A673 (cell line): ENCODE results near the genes SPO11, PMEPA1 and C20orf85.

- PRO-cap = no peak
Measured at GRCh38 chr20:57211810-57212970, 54.3 kb downstream of the BMP7 start.

DNA sequence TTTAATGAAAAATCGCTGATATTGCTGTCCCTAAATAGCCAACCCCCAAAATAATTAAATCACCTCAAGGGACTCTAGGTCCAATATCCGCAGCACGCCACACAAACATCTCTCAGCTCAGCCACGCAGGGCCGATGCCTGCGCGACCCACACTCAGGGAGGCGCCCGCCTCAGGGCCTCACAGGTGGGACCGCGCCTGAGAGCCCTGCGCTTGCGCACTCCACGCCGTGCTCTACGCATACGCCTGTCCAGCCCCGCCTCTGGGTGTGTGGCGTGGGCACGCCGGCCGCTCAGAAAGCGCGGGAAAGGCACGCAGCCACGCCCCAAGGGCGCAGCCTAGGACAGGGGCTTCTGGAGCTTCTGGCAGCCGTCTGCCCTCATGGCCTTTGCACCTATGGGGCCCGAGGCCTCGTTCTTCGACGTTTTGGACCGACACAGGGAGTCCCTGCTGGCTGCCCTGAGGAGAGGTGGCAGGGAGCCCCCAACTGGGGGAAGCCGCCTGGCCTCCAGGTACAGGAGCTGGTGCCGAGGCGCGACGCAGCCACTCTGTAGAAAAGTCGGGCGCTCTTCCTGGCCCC lies at the start of gene SPO11:
Gene SPO11, plus strand, starts transcription at position 315 of the 578 bp plus-strand sequence.
- PRO-cap = no peak

DNA sequence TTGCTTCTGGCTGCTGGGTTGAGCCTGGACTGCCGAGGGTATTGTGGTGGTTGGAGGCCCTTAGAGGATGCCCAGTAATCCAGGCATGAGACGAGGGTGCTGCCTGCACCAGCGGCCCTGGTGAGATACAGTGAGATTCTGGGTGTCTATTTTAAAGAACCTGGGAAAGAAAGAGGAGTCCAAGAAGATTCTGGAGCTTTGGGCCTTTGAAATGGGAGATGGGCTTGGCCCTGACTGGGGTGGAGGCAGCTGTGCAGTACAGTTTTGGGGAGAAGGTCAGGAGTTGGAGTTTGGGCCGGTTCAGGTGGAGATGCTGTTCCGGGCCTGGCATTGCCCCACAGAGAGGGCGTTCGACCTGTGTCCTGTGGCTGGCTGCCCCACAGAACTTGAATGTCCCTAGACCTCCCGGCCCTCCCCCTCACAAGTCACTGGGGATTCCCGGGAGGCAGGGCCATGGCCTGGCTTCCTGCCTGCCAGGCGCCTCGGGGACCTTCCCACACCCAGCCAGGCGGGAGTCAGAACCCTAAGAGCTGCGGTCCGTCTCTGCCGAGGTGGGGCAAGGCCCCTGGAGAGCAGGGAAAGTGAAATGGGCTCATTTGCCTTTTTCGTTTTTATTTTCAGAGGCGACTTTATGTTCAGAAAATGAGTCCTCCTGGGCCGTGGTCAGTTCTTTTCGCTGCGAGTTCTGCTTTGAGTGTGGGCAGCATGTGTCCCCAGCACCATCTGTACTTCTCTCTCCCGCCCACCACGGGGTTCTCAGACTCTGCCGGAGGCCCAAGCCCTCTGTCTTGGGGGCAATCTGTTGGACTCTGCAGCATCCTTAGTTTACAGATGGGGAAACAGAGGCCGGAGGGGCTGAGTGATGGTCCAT lies 8.3 kb downstream of the RBM38 start:
- PRO-cap = no peak

DNA sequence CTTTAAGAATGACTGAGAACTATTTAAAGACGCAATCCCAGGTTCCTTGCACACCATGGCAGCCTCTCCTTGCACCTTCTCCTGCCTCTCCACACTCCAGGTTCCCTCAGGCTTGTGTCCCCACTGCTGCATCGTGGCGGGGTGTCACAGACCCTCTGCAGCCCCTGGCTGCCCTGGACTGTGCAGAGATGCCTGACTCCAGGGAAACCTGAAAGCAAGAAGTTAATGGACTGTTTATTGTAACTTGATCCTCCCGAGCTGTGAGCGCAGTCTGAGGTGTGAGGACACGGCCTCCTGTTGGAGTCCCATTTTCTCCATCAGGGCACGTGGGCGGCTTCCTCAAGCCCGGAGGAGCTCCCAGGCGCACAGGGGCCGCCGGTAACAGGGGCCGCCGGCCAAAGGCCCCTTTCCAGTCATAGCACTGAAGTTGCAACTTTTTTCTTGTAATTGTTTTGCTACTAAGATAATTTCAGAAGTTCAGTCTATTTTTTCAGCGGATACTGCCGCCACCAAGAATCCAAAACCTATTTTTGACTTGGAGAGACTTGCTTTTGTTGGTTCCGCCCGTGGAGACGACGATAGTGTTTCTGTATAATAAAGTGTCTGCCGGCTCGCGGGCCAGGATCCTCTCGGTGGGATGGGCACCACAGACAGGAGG lies 17.0 kb downstream of the RBM38 start:
- PRO-cap = no peak

DNA sequence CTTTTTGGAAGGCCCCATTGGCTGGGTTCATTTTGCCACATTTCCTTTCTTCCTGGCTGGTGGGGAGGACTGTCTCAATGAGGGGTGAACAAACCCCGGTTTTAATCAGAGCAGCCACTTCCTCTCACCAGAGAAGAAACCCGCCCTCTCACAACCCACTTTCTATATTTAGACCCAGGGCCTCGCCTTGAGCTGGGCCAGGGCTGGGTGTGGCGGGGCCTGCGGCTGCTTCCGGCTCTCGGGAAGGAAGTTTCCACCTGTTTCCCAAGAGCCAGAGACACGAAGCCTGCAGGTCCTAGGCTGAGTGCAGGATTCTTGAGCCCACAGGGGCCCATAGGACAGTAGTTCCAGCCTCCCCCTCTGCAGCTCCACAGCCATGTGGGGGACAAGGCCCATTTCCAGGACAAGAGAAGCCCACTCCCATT lies 41.8 kb downstream of the RBM38 start:
- PRO-cap = no peak

GRCh38 chr20:57564779-57565810 lies 4.2 kb downstream of the PCK1 start:
- PRO-cap = no peak

DNA sequence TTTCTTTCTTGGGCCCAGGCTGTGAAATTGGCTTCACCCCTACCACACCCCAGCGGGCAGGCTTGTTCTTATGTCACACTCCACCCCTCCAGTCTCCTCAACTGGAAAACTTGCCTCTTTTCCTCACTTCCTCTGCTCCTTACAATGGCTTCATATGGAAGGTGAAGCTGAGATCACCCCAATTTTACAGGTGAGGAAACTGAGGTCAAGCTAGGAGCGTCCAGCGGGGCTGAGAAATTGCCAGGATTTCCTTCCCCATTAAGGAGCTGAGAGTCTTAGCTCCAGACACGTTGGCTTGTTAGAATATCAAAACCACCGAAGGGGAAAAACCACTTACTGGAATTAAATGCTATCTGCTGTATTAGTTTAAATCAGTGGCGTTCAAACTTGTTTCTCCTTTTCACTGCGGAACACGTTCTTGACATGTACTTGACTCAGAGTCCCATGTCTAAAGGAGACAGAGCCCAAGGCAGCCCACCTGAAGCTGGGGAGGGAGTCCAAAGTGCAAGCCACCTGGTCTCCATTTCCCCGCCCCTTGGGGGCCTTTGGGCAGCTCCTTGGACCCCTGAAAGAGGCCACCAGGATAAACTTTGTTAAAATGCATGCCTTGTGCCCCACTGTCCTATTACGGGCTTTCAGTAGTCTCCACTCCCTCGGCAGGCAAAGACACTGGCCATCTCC lies 6.4 kb downstream of the PCK1 start:
- PRO-cap = no peak

DNA sequence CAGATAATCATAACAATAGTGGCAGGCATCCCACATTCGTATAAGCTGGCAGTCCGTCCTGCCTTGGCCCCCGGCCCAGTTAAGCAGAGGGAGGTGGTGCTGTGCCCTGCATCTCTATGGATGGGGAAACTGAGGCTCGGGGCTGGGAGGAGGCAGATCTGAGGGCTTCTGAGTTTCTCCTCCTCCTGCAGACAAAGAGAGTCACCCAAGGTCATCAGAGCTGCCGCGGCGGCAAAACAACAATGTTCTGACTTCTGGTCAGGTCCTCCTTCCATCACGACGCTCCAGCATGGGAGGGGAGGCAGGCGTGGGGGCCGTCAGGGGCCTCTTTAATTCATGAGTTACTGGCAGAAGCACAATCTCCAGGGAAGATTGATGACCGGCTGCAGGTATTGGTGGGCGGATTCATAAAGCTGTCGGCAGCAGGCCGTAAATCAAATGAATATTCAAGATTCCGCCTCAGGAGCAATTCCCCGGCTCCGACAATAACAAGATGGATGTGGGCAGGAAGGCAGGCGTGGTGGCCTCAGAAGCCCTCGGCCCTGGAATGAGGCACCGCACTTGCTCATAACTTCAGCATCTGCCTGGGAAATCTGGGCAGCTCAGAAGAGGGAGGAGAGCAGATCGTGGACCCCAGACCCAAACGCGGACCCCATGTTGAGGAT lies 19.0 kb downstream of the PCK1 start:
- PRO-cap = no peak

GRCh38 chr20:57675624-57676599 lies 33.9 kb downstream of the PMEPA1 start:
- PRO-cap = no peak

DNA sequence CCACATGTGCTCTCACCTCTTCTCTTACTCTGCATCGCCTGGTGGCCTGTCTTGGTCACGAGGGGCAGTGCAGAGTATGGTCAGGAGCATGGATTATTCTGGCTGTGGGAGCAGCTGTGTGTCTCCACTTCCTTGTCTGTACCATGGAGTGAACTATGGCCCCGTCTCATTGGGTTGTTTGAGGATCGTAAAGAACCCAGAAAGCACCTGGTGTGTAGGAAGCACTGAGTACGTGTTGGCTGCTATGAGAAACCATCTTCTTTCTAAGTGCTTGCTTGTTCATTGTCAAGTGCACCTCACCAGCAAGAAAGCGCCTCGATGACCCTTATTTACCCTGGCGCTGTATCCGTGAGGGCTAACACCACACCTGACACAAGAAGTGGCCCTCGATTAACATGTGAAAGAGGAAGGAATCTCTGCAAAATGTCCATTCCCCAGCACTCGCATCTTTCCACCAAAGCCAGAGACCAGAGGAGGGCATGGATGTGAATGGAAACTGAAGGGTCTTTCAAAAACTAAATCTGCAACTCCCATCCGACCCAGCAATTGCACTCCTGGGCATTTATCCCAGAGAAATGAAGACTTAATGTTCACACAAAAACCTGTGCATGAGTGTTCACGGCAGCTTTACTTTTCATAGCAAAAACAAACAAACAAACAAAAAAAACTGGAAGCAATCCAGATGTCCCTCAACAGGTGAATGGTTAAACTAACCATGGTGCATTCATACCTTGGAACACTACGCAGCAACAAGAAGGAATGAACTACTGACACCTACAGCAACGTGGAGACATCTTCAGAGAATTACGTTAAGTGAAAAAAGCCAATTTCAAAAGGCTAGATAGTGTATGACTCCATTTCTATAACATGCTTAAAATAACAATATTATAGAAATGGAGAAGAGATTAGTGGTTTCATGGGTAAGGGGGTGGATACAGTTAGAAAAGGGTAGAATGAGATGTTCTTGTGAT lies 32.4 kb downstream of the PMEPA1 start:
- PRO-cap = no peak

GRCh38 chr20:57679824-57681158 lies 29.5 kb downstream of the PMEPA1 start:
- PRO-cap = no peak

GRCh38 chr20:57706018-57706826 lies 3.6 kb downstream of the PMEPA1 start:
- PRO-cap = no peak

GRCh38 chr20:57709372-57709648 lies 505 bp downstream of the PMEPA1 start:
- PRO-cap = bidirectional peak, plus-strand start at chr20:57709526, minus-strand start at chr20:57709496

DNA sequence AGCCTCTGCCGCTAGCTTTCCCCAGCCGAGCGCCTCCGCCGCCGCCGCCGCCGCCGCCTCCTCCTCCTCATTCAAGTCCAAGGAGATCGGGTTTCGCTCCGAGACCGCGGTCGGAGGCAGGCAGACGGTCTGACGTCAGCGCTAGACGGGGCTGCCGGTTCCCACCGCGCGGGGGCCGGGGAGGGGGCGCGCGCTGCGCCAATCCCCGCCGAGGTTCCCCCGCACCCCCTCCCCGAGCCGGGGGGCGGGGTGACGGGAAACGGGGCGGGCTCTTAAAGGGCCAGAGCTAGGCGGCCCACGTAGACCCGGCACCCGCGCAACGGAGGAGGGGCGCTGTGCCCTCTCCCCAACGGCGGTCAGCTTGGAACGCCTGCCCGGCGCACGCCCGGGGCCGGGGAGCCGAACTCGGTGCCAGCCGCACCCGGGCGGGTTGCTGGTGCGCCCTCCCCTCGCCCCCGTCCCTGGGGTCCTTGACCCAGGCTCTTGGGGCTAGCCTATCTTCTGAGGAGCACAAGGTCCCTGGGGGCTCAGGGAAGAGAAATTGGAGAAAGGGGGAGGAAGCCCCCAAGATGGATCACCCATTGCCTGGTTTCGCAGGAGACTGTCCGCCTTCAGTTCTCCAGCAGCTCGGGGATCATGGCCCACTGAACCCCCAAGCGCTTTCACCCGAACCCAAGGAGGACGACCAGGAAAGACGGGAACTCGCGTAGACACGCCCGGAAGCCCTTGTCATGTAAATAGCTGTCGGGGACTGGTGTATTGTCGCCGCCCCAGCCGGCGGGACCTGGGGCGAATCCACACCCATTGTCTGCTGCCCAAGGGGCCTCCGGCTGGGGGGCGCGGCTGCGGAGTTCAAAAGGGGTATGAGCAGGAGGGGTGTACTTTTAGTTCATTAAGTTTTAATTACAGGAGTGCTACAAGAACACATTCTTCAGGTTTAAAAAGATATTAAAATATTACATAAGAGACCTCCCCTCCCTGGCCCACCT lies at the start of gene PMEPA1:
Gene PMEPA1, minus strand, starts transcription at position 134 of the 989 bp plus-strand sequence.
- PRO-cap = bidirectional peak, plus-strand start at position 300 of the sequence, minus-strand start at position 73 of the sequence; bidirectional peak, plus-strand start at position 804 of the sequence, minus-strand start at position 696 of the sequence

DNA sequence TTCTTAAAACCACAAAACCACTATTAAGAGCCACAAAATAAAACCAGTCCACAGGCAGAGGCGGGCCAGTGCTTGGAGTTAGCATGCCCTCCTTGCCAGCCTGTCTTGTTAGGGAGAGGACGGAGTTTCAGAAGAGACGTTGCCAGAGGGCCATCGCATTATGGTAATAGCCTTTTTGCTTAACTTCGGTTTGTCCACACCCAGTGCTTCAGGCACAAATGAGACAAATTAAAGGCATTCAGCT lies 159.6 kb upstream of the C20orf85 start:
- PRO-cap = no peak

- PRO-cap = no peak
Measured at GRCh38 chr20:58148842-58149277, 1.8 kb upstream of the C20orf85 start.

GRCh38 chr20:58150769-58151017 lies at the start of gene C20orf85:
Gene C20orf85 (plus strand): TSS chr20:58150902.
- PRO-cap = no peak

GRCh38 chr20:58236487-58236887 lies 8.0 kb upstream of the ANKRD60 start:
- PRO-cap = bidirectional peak, plus-strand start at chr20:58236802, minus-strand start at chr20:58236744

GRCh38 chr20:58267785-58268089 lies 39.3 kb upstream of the ANKRD60 start:
- PRO-cap = no peak

- PRO-cap = no peak
Measured at GRCh38 chr20:58303316-58303674, 6.2 kb upstream of the RAB22A start.